Panc1 (cell line): ENCODE measurements around a stretch of chr11.

DNA sequence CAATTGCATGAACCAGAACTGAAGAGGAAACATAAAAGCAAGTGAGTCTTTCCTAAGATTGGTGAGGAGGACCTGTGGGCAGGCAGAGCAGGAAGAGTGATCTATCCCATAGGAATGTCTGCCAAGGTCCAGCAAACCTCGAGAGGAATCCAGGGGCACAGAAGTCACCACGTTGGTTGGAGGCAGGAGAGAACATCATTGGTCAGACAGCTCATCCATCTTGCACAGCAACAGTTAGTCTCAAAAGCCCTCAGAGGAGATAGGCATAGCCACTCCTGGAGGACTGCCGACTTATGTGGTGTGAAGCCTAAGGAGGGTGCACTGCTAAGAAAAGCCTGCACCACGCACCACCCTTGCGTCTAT, 109.0 kb downstream of the RASSF10 start:
- RRBS, 2 experiments: no CpG with 5 or more reads among the region's 5 CpGs

- RRBS, 2 experiments: no CpG with 5 or more reads among the region's 4 CpGs
Observed at GRCh38 chr11:13294582-13295161, 17.1 kb downstream of the BMAL1 start.

DNA sequence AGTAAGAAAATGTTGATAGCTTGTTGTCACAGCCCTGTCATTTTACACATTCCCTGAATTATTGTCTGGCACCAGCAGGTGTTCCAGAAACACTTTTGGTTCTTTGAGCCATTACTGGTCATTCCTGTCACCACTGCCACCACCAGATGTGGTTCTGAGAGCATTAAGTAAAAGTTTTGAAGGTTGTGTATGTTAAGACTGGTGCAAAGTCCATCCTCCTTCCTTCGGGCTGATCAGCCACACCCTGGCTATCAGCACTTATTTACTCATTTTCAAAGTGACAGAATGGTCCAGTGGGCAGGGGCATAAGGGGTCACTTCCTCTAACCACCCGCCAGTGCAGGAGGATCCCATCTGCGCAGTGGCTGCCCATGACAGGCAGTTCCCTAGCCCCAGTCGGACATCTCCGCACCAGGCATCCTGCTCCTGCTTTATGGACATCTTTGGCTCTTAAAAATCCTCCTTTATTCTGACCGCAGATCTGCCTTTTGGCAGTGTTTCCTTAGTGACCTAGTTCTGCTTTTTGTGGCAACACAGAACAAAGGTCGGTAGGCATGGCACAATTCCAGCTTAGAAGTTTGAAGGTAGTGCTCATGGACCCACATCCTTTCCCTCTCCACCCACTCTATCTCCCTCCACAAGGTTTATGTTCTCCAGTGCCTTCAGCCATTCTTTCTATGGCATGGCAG, 55.8 kb downstream of the BMAL1 start:
- RRBS, 2 experiments: no CpG with 5 or more reads among the region's 7 CpGs

- RRBS, 2 experiments: no CpG with 5 or more reads among the region's 1 CpG
Observed at GRCh38 chr11:13391127-13391513, 71.9 kb downstream of the BTBD10 start.

DNA sequence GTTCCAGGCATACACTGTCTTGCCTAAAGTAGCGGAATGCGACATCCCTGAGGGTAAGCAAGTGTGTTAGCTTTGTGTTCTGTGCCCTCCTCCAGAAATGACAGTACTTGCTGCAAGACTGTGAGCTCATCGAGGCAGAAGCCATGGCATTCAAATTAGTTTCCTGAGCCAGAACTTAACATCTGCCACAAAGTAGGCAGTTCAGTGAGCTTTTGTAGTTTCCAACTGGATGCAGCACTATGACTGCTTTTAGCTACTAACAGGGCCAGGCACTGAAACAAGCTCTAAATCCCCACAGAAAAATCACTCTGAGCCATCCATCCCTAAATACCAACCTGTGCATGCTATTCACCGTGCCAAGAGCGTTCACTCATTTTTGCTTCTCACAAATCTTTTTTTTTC, 1.2 kb upstream of the FAR1 start:
- RRBS, 2 experiments: no CpG with 5 or more reads among the region's 5 CpGs

- RRBS, 2 experiments: no CpG with 5 or more reads among the region's 7 CpGs
Observed at GRCh38 chr11:13923772-13924578, 38.5 kb upstream of the SPON1 start.

DNA sequence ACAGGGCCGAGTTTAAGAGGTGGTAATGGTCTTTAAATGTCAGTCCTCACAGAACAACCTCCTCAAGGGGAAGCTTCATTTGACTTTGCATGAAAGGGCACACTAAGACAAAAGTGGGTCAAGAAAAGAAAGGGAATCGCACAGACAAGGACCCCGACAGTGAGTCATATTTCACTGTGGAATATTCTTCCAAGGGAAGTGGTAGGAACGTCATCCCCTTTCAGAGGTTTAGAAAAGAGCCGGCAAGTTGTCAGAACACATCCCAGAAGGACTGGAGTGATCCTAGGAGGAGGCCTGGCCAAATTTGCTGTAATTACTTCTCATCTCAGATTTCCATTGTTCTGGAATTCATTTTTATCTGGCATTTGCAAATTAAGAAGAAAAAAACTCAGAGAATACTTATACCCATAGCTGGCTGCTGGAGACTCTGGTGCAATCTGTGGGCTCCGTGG, 20.9 kb downstream of the SPON1 start:
- RRBS, 2 experiments: no CpG with 5 or more reads among the region's 6 CpGs

- RRBS, 2 experiments: no CpG with 5 or more reads among the region's 5 CpGs
Observed at GRCh38 chr11:14191227-14192023, 167.6 kb downstream of the RRAS2 start.

DNA sequence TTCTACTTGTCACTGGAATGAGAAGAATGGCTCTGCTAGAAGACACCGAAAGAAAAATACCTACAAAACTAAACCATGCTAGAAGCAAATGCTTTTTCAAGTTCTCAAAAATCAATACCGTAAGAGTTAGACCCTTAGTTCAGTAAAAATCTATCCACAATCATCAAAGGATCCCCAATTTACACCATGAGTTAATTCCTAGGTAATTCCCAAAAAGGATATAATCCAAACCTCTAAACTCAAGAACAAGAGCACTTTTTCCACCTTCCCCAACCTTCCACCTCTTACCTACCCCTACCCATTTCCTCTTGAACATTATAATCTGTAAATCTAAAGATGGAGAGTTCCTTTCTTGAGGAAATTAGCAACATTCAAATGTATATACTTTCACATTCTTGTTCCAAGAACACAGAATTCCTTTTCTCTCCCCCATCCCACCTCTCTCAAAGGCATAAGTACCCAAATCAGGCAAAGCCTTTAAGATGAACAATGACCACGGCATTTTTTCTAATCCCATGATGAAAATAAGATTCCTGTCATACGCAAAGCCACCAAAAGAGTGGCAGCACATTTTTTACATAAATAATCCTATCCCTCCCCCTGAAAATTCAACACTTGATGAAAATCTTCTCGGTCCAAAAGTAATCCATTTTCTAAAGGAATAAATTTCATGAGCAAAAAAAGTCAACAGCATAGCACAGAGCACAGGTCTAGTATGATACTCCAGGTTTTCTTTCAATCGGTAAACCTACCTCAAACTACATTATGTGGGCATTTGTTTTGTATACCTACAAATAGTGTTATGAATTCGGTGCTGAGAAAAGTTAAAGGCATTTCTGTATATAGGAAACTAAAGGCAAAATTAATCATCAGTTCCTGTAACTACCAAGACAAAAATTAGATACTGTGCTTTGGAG, 18.2 kb downstream of the RRAS2 start:
- RRBS, 2 experiments: no CpG with 5 or more reads among the region's 7 CpGs

DNA sequence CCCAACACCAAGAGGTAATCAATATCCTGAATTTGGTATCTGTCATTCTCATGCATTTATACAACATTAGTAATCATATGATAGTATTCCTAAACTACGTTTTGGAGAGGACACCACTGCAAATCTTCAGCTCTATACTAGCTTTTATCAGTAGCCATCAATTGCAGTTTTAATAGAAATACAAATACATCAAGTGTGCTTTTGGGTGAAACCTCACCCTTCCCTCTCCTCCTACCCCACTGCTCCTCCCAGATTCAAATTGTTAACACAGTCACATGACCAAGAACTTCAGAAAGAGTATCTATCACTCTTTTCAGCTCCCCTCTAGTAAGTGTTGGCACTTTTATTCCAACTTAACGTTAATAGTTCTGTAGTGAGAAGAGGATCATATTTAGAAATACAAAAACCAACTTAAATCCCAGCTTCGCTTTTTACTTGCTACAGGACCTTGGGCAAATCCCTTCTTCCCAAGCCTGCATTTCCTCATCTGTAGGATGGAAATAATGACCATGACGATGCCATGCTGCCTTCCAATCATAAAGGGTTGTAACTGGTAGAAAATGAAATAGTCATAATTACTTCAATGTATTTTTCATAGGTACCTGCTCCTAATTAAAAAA, 17.0 kb downstream of the RRAS2 start:
- RRBS, 2 experiments: no CpG with 5 or more reads among the region's 4 CpGs

DNA sequence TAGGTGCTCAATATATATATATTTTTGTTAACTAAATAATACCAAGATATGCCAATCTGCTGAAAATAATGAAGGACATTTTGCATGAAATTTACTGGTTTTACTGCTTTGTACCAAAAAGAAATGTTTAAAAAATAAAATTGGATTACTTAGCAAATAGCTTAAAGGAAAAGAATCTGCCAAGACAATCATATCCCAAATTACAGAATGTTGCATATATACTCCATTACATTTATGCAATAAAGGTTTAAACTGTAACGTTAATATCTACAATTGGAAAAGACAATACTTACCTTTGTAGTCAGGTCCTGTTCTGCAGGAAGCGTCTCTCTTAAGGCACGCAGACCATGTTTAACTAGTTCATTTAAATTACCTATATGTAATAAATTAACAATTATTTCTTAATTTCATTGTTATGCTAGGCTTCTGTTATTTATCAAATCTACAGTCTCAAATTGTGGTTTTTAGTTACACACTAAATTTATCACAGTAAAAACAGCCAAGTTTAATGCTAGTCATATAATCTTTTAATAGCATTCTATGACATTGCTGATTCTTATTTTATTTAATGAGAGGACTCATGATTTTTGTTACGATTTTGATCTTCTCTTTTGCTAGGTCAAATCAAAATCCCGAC, 9.5 kb downstream of the PSMA1 start:
- RRBS, 2 experiments: no CpG with 5 or more reads among the region's 5 CpGs

DNA sequence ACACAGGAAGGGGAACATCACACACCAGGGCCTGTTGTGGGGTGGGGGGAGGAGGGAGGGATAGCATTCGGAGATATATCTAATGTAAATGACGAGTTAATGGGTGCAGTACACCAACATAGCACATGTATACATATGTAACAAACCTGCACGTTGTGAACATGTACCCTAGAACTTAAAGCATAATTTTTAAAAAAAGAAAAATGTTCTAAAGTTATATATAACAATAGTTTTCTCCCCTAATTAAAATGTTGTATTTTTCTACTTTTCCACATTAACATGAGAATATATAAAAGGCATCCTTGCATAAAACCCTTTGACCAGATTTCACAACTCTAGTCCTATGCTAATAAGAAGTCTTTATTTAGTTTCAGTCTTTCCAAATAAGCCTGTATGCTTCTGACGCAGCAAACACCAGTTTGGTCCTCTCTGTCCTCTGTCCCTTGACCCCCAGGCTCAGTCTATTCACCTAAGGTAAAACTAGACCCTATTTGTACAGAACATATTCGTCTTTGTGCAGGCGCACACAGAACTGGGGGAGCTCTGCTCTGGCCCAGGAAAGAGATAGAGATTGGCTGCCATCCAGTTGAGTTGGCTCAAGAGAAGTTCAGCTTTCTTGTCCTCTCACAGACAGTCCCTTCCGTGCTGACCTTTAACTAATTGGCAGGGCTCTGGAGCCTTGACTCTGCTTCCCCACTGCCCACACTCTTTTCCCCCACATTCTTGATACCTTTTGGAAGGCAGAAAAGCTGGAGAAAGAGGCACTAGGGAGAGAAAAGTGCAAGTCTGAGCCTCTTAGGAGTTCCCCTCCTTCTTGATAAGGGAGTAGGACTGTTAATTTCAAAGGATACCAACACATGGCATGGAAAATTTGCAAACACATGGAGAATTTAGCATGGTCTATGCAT, 21.0 kb upstream of the PSMA1 start:
- RRBS, 2 experiments: no CpG with 5 or more reads among the region's 7 CpGs

DNA sequence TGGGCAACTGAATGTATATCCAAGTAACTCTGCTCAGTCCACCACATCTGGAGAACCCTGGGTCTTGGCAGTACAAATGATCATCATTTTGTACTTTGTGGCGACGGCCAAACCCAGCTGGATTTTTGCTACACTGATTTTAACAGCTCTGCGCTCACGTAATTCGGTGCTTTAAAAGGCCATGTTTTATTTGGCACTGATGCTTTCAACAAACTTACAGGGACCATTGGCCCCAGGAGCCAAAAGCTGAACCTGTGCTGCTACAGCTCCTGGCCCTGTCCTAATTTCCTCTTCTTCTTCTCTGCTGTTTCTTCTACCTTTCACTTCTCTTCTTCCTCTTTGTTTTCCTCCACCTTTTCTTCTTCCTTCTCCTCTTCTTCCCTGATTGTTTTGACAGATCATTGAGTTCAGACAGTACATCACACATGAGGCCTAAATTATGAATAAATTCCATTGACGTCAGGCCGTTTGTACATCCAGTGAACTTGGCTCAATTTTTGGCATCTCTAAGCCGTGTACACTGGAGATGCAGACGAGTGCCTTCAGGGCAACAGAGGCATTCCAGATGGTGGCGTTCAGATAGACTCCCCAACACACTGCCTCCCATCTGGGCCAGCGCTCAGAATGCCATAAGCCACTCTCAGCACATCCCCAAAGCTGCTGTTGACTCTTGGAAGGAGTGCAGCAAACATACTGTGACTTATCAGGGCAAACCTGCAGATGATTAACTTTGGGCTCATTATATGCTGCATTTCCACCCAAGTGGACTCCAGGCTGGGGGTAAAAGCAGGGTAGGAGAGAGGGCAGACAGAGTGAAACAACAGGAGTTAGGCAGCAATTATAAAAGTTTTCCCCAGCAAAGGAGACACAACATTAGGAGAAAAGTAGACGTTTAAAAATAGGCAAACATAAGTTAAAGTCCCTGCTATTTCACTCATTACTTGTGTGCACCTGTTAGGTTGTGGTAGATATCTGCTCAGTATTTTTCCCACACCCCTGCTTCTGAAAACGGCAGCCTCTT, 60.4 kb upstream of the PDE3B start:
- RRBS, 2 experiments: no CpG with 5 or more reads among the region's 13 CpGs

DNA sequence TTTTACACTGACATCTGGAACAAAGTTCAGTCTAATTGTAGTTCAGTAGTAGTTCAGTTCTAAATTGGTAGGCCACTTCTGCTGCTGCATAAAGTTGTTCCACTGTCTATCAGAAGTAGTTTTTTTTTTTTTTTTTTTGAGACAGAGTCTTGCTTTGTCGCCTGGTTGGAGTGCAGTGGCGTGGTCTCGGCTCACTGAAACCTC, 115.7 kb downstream of the PDE3B start:
- RRBS, 2 experiments: no CpG with 5 or more reads among the region's 3 CpGs

GRCh38 chr11:14872899-14873582, 19.0 kb downstream of the CYP2R1 start:
- RRBS, 2 experiments: no CpG with 5 or more reads among the region's 2 CpGs

GRCh38 chr11:14887943-14888499, 4.0 kb downstream of the CYP2R1 start:
- RRBS, 2 experiments: no CpG with 5 or more reads among the region's 1 CpG

DNA sequence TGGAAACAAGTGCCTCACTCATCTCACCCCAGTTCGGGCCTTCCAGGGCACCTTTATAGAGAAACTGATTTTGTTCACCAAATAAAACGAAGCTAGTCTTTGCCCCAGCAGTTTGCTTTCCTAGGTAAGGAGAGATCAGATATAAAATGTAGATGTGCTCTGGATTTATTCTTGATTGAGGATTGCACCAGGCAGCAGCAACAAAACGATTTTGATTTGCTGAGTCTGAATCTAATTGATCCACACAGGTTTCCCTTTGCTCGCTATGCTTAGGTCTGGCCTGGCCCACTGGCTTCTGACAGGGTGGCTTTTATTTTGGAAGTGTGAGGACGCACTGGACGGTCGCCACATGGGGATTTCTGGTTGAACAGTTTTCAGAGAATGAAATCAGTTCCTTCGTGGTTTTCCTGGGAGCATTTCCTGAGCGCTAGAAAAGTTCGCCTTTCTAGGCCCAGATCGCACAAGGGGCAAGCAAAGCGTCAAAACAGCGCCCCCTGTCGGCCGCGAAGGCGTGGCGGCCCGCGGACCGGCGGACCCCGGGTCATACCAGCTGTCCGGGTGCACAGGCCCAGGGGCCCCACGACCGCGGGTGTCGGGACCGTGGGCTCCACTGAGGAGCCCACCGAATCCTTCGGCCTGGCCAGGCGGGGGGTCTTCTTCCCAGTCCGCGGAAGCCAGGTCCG, 12.6 kb upstream of the CYP2R1 start:
- RRBS, 2 experiments: 5 to 13% methylated on average over 1 to 3 of the region's 35 CpGs

GRCh38 chr11:15651776-15652293, 537.1 kb downstream of the INSC start:
- RRBS, 2 experiments: no CpG with 5 or more reads among the region's 13 CpGs

DNA sequence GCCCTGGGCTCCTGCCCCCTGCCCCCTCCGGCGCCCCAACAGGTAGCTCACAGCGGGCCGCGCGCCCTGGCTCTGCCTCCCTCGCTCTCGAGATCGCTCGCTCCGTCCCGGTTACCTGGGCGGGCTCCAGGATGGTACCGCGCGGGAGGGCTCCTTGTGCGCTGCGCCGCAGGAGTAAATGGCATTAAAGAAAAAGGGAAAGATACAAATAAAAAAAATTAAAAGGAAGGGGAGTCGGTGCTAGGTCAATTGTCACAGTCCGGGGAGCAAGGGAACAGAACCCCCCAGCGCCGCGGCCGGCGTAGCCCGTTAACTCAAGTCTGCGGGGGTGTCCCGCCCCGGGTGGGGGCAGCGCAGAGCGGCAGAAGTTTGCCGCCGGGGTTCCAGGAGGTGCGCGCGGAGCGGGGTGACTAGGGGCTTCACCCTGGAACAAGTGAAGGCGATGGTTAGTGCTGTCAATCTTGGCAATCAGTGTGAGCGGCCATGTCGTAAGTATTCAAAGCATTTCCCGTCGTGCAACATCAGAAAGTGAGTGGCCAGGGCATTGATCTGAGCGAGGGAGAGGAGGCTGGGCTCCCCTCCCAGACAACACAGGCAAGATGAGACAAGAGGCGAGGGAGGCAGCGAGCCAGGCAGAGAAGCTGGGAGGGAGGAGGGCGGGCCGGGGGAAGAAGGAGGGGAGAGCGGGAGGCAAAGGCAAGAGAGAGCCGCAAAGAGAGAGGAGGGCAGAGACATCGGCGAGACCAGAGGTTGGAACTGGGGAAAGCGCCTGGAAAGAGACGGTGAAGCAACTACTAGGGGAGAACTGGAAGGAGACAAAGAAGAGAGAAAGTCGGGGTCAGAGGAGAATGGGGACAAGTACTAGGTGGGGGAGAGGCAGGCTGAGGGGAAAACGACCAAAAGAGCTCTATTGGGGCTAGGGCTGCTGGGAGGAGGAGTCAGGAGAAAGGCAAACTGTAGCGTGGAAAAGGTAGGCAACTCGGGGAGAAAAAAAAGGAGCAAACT, 130.9 kb upstream of the C11orf58 start:
- RRBS, 2 experiments: 2 to 6% methylated on average over 20 to 25 of the region's 58 CpGs

DNA sequence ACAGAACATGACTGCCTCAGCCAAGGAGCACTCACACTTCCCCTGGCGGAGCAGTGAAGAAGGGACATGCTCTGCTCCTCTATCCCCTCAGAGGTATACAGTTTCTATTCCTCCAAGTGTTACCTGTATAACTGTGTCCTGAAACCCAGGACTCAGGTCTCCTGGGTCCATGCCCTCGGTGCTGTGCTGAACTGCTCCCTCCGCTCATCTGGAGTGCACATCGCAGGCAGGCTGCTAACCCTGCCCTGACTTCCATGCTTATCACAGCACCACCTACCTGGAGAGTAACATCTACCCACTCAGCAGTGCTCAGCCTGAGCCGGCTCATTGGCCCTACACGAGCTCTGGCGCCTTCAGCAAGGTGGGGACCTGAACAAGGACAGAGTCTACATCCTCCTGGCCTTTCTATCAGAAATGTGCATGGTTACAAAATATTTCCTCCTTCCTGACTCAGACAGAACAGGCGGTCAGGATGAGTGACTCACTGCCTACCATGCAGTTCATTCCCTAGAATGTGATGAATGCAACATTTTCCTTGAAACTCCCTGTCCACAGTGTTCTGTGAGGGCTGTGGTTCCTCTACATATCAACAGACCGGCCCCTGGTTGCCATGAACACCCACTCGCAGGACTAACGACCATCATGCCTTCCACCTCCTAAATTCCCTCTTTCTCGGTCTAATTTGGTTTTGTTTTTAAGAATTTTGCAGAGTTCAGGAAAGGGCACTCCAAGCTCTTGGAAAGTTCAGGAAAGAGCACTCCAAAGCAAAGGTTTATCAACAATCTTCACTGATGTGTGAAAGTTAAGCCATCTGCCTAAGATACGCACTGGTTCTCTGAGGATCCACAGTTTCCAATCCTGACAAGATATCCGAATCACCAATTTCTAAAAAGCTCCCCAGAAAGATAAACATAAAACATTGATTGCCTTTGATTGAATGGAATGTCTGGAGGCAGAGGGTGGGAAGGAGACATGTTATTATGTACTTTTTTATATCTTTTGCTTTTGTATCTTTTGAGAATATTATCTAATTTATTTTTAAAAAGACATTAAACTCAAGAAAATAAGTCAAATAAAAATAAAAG, 53.2 kb downstream of the C11orf58 start:
- RRBS, 2 experiments: no CpG with 5 or more reads among the region's 14 CpGs